H7 (cell line): Measurements from ENCODE around the gene PADI3.

- RAMPAGE, long total RNA = no peak
Measured at GRCh38 chr1:16163920-16164741, 8.3 kb upstream of the EPHA2 start.

DNA sequence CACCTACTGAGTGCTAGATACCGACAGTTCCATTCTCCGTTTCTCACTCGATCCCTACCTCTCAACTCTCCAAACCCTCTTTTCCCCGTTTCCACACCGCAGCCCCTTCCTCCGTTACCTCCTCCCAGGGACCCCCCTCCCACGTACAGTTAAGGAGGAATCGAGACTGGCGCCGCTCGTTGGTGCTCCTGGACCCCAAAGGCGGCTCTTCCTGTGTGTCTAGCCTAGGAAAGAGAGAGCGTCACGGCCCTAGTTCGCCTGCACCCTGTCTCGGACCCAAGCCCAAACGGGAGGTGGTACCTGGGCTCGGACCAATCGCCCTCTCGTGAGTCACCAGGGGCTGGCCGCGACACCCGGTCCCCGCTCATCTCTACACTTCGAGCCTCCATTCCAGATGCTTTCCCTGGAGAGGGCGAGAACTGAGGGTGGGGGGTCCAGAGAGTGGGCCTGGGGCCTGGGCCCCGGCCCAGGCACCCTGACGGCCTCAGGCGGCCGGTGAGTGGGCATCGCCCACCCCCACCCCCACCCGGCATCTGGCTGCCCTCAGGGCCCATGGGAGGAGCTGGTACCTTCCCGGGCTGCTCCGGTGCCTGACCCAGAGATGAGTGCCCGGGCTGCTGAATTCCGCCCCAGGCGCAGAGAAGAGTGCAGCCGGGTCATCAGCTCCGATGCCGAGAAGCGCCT, 4.9 kb downstream of the ARHGEF19 start:
- RAMPAGE, long total RNA = no peak

GRCh38 chr1:16513949-16514951, 73.7 kb downstream of the NECAP2 start:
- RAMPAGE, long total RNA = no peak

- RAMPAGE, long total RNA = no peak
Measured at GRCh38 chr1:16606027-16606459, 165.5 kb downstream of the NECAP2 start.

GRCh38 chr1:16642816-16643445, 202.4 kb downstream of the NECAP2 start:
- RAMPAGE, long total RNA = no peak

DNA sequence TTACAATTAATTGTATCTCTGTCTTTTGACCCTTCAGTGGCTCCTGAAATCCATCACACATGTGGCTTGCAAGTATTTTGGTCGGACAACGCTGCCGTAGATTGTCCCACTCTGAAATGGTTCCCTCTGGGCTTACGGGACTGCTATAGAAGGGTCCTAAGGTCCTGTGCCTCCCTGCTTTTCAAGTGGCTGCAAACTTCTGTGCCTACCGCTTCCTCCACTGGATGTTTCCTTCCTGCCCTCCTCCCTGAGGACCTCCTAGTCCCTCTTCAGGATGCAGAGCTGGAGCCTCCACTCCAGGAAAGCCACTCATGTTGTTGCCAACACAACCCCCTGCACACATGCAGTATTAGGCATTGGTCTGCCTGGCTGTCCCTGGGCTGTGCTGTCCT, 155.1 kb upstream of the CROCC start:
- RAMPAGE, long total RNA = no peak

DNA sequence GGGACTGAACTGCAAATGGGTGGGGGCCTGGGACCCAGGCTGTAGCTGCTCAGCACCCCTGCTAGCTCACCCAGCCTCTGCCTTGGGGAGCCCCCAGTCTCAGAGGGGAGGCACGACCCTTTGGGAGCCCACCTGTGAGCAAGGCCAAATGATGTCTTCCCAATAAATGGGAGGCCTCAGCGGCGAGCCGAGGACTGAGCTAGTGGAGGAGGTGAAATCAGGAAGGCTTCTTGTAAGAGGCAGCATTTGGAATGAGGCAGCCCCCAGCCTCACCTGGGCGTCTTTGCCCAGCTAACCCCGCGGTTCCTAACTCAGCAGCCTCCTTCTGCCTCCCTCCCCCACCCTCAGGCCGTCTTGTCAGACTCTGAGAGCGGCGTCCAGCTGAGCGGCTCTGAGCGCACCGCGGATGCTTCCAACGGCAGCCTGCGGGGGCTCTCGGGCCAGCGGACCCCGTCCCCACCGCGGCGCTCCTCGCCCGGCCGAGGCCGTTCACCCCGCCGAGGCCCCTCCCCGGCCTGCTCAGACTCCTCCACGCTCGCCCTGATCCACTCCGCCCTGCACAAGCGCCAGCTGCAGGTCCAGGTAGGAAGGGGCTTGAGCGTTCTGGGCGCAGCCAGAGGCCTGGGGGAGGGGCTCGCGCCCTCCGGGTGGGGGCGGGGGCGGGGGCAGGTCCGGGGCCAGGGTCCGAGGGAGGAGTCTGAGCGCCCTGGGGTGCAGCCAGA, 17.0 kb downstream of the CROCC start:
- RAMPAGE, long total RNA = no peak

DNA sequence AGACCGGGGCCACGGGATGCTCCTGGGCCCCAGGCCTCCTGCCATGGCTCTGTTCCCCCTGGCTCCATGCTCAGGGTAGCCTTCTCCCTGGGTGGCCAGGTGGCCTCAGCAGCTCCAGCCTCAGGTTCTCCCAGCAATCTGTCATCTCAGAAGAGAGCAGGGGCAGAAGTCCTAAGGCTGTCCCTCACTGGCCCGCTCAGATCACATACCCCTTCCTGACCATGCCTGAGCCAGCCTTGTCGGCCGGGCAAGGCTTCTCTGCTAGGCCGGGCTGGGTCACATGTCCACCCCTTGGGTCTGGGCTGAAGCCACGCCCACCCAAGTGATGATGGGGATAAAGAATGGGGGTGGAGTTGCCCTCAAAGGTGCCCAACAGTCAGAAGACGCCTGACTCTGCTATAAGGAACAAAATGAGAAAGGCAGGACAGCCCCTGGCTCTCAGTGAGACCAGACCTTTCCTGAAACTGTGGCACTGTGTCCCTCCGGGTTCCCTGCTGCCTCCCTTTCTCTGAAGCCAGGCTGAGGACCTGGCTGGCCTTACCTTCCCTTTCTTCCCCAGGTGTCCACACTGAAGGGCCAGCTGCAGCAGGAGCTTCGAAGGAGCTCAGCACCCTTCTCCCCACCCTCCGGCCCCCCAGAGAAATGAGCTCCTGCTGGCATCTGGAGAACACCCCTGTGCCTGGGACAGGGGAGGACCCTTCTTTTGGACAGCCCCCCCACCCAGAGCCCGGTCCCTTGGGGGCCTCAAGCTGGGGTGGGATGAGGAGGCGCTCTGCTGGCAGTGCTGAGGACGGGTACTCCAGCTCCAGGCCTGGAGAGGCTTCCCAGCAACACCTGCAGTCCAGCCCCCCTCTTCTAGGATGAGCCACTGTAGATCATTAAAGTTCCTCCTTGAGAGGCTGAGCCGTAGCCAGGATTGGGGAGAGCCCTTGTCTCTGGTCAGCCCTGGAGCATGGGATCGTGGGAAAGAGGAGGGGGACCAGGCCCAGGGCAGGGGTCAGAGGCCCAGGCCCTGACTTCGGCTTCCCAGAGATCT, 8.3 kb downstream of the MFAP2 start:
- RAMPAGE, long total RNA = no peak

GRCh38 chr1:16984663-16985111, 4.3 kb upstream of the MFAP2 start:
- RAMPAGE, long total RNA = no peak

DNA sequence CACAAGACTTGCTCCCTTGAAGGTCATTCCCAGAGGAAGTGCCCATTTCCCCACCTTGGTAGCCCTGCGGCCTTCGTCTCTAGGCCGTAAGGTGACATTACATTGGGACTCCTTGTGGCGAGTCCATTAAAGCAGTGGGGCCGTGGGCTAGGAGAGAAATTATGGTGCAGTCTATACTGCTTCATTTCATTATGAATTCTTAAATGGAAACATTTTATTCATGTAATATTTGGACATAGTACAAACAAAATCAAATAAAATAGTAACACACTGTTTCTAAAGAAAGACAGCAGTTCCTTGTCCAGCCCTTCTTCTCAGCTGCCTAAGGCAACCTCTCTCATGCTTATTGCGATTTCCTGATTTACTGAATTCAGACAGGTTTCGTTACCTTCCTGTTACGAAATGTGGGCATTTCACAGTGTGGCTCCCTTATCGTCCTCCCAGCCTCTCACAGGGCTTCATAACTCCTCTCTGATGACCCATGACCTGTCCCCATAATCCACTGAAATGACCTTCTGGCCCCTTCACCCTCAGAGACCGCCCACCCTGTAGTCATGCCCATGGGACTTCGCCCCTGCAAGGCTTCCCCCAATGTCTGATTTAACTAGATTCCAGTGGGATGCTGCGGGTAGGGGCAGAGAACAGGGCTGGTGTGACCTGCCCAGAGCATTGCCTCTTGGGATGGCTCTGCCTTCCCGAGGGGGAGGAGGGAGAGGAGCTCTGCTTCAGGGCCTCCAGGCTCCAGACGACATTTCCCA, 20.8 kb downstream of the PADI2 start:
- RAMPAGE, long total RNA = no peak

DNA sequence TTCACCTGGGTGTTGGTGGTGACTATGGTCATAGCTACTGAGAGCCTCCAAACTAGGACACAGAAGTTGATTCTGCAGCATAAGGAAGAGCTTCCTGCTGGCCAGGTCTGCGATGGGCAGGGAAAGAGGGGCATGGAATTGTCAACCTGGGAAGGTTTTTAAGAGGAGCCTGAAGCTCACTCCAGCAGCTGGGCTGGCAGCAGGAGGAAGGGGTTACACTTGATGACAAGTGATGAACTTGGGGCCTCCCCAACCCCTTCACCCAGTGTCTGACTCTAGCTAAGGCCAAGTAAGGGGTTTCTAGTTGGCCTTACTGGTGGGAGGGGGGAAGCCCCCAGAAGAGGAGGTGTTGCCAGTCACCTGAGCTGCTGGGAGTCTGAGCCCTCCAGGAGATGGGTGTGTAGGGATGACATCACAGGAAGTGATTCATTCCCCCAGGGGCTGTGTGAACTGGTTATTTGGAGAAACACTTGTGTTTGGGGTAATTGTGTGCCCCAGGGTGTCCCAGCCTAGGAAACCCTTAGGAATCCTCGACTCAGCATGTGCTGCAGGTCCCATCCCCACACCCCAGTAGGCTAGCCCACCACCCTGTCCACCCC, 3.0 kb downstream of the PADI1 start:
- RAMPAGE, long total RNA = no peak

DNA sequence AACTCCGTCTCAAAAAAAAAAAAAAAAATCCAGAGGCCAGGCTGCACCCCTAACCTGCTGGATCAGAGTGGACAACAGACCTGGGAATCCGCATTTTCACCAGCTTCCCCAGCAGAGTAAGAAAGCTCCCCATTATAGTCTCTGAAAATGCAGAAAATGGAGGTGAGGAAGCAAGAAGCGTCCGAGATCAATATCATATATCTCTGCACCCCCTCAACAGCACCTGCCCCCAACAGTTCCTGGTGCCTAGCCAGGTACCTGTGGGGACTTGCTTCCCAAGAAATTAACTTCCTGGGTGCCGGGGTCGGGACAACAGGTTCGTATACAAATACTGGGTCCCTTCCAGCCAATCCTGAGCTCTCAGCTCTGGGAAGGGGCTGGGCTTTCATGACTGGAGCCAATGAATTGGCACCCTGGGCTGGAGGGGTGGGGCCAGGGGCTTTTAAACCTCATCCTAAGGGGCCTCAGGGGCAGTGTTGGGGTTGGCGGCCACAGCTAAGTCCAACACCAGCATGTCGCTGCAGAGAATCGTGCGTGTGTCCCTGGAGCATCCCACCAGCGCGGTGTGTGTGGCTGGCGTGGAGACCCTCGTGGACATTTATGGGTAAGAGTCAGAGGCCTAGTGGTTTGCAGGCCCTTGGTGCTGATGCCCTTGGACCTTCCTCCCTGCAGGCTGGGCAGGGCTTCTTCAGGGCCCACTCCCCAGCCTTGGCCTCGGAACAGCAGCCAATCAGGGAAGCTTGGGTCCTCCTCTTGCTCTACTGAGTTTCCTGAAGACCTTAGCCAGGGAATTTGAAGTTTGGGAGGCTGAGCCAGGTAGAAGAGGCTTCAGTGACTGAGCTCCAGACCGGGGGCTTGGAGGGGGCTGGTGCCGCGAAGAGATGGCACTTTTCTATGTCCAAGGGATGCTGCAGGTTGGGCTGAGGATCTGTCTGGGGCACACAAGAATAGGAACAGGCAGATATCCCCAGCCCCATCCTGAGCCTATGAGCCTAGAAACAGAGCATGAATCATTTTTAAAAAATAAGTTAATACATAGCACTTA, at the start of gene PADI3:
TSS of gene PADI3 (plus strand) at position 473 of the 1,045 bp plus-strand sequence.
- RAMPAGE, long total RNA = no peak

GRCh38 chr1:17355801-17356222, 16.2 kb upstream of the PADI6 start:
- RAMPAGE, long total RNA = no peak

DNA sequence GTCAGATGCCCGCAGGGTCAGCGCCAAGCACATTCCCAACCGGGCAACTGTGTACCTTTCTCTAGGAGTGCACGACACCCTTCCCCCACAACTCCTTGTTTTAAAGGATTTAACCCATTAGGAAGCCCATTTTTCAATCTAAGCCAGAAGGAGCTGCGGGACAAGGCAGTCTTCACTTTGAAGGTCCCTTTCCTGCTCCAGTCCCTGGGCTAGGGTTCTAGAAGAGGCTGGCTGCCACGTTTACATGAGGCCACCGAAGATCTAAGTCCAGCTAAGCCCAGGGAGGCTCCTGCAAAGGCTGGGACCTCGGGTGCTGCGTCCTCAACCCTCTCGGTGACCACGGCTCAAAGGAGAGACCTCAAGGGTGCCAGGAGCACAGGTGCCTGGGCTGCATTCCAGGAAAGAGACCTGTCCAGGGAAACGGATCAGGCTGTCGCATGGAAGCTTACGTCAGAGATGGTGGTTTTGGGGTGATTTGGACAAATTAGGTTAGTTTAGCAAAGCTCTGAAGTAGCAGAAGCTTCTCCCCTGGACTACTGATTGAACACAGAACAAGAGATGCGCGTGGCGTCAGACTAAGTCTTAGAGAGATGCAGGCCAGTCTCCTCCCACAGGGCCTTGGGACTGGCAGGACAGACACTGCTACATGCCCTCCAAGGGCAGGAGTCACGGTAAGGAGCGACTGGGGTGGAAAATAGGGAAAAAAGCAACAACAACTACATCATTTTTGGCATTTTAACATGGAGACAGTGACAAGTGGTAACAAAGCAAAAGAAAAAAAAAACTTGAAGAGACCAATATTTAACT, 32.3 kb downstream of the RCC2 start:
- RAMPAGE, long total RNA = no peak

GRCh38 chr1:17420022-17421053, 19.1 kb downstream of the RCC2 start:
- RAMPAGE, long total RNA = no peak

DNA sequence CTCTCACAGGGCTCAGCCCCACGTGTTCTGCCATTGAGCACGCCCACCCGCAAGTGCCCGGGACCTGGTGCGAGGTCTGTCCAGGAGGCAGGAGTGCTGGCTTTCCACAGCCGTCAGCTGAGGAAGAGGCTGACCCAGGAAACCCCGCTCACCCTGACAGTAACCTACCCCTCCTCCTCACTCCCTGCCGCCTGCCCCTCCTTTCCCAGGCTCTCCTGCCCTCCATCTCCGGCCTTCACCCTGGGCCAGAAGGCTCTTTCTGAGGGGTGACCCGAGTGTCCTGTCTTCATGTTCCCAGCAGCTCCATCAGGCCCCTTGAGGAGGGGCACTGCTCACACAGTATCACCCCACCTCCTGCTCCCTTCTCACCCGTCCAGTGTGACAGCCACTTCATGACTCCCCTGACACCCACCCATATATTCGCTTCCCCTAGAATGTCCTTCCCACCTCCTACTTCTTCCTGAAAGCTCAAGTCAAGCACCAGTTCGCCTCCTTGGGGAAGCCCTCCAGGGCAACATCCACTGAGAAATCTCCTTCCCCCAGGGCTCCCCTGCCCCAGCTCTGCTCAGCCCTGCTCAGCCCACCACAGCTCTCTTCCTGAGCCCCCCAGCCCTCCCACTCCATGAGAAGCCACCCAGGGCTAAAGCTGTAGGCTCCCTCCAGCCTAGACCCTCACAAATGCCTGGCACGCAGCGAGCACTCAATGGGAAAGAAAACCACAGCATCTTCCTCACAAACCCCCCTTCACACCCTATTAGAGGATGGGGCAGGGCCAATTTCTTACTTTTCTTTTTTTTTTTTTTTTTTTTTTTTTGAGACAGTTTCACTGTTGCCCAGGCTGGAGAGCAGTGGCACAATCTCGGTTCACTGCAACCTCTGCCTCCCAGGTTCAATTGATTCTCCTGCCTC, 13.3 kb downstream of the RCC2 start:
- RAMPAGE, long total RNA = no peak

GRCh38 chr1:17436745-17437141, 2.7 kb downstream of the RCC2 start:
- RAMPAGE, long total RNA = no peak

- RAMPAGE, long total RNA = no peak
Measured at GRCh38 chr1:17502389-17502973, 37.0 kb upstream of the ARHGEF10L start.

DNA sequence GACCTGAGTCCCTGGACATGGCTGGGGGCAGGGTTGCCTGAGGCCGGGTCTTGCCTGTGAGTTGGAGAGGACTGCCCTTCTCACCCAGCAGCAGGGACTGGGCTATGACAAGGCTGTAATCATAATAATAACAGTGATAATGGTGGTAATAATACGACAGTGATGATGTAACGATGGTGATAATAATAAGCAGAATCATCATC, 43.6 kb downstream of the ARHGEF10L start:
- RAMPAGE, long total RNA = no peak

DNA sequence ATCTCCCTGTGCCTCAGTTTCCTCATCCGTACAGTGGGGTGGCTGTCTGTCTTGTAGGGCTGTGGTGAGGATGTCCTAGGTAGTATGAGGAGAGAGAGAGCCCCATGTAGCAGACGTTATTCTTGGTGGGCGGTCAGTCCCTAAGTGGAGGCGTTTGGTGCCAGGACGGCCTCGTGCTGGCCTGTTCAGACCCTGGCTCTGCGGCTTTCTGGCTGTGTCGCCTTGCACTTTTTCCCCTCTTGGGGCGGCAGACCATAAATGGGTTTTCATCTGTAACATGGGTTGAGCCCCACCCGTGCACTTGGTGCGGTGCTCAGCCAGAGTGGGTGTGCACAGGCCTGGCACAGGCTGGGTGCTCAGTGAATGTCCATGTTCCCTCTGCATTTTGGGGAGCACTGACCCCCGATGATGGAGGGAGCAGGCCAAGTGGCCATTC, 78.2 kb downstream of the ARHGEF10L start:
- RAMPAGE, long total RNA = no peak